Neural progenitor cell (in vitro differentiated cells): ENCODE results near the gene UQCR10.

DNA sequence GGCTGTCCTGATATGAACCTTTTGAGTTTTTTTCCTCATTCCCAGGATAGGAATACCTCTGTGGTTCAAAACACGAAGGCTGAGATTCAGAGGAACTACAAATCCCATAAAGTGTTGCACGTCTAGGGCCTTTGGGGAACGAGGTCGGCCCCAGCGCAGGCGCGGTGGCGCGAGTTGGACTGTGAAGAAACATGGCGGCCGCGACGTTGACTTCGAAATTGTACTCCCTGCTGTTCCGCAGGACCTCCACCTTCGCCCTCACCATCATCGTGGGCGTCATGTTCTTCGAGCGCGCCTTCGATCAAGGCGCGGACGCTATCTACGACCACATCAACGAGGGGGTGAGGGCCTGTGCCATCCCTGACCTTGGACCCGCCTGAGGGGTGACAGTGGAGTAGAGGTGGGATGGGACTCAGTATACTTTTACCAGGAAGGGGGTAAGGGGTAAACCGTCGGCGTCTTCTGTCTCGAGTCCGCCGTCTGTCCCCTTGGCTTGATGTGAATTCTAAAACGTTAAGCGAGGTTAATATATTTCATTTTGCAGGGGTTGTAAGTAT lies at the start of gene UQCR10:
TSS of gene UQCR10 (plus strand) at position 162 of the 557 bp plus-strand sequence.
- RAMPAGE, long total RNA = start-site peak on the plus strand centred at position 173 of the sequence, 30 bp wide, 1,267 and 1,539 reads in 2 replicates

- RAMPAGE, long total RNA = no peak
These were observed 77.3 kb upstream of the HORMAD2 start for GRCh38 chr22:30002709-30003542.

GRCh38 chr22:30076979-30077693 lies 3.1 kb upstream of the HORMAD2 start:
- RAMPAGE, long total RNA = no peak

- RAMPAGE, long total RNA = no peak
These were observed 8.0 kb downstream of the LIF start for GRCh38 chr22:30238526-30239074.

- RAMPAGE, long total RNA = no peak
These were observed 516 bp upstream of the LIF start for GRCh38 chr22:30247113-30247436.

- RAMPAGE, long total RNA = no peak
These were observed 734 bp downstream of the OSM start for GRCh38 chr22:30265677-30266557.

DNA sequence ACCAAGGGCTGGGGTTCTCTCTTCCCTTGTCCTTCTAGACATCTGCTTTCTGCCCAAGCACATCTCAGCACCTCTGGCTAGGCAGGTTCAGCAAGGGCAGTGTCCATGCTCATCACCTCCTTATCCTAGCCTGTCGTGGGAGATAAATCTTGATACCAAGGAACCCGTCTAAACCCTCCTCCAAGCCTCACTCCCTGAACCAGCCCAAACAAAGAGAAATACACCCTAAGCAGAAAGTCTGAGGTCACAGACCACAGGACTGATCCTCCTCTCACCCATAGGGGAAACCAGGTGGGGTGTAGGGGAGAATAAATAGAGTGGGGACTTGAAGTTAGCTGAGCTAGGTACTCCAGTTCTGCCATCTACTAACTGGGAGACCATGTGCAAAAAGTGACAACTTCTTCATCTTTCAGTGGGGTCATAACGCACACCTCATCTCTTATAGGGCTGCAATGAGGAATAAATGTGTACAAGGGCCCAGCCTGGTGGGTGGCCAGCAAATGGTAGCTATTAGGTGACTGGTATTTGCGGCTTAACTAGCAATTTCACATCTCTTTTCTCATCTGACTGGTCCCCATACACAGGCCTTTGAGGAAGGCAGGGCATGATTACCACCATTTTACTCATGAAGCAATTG lies 16.8 kb downstream of the TBC1D10A start:
- RAMPAGE, long total RNA = no peak

DNA sequence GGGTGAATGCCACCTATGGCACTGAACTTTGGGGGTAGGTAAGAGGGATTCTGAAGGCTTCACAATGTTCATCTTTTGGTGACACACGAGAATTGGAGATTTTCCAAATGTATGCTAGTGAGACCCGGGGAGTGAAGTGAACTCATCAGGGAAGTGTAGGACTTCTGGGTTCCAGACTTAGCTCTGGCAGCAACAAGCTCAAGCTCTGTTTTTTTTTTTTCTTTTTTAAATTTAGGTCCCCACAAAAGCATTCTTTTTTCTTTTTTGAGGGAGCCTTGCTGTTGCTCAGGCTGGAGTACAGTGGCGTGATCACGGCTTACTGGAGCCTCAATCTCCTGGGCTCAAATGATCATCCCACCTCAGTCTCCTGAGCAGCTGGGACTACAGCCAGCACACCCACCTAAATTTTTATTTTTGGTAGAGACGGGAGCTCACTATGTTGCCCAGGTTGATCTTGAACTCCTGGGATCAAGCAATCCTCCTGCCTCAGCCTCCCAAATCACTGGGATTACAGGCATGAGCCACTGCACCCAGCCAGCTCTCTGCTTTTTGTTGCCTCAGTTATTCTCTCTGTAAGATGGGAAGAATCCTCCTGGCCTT lies 11.9 kb upstream of the MTFP1 start:
- RAMPAGE, long total RNA = no peak

GRCh38 chr22:30562327-30562844 lies 12.1 kb downstream of the GAL3ST1 start:
- RAMPAGE, long total RNA = no peak

- RAMPAGE, long total RNA = no peak
These were observed 9.8 kb downstream of the GAL3ST1 start for GRCh38 chr22:30564699-30565115.

- RAMPAGE, long total RNA = no peak
These were observed 13.8 kb downstream of the SLC35E4 start for GRCh38 chr22:30649342-30649830.

- RAMPAGE, long total RNA = no peak
These were observed 128.4 kb downstream of the OSBP2 start for GRCh38 chr22:30822961-30823513.

DNA sequence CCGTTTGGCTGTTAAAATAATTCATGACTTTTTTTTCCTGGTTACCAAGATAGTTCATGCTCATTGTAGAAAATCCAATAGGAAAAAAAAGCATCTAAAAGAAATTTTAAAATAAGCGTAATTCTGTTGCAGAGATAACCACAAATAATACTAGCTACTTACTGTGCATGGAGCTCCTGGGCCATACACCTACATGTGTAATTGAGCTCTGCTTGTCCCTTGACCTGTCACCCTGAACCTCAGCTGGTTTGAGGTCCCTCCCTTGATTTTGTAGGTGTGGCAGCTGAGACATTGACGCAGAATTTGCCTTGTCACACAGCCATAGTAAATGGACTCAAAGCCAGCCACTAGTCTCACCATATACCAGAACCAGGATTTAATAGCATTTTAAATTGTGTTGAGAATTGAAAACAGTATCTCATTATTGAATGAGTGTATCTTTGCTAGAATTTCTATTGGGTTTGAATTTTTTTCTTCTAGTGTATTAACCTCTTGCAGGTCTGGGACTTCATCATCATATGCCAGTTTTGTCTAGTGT lies 135.2 kb downstream of the MORC2 start:
- RAMPAGE, long total RNA = no peak

DNA sequence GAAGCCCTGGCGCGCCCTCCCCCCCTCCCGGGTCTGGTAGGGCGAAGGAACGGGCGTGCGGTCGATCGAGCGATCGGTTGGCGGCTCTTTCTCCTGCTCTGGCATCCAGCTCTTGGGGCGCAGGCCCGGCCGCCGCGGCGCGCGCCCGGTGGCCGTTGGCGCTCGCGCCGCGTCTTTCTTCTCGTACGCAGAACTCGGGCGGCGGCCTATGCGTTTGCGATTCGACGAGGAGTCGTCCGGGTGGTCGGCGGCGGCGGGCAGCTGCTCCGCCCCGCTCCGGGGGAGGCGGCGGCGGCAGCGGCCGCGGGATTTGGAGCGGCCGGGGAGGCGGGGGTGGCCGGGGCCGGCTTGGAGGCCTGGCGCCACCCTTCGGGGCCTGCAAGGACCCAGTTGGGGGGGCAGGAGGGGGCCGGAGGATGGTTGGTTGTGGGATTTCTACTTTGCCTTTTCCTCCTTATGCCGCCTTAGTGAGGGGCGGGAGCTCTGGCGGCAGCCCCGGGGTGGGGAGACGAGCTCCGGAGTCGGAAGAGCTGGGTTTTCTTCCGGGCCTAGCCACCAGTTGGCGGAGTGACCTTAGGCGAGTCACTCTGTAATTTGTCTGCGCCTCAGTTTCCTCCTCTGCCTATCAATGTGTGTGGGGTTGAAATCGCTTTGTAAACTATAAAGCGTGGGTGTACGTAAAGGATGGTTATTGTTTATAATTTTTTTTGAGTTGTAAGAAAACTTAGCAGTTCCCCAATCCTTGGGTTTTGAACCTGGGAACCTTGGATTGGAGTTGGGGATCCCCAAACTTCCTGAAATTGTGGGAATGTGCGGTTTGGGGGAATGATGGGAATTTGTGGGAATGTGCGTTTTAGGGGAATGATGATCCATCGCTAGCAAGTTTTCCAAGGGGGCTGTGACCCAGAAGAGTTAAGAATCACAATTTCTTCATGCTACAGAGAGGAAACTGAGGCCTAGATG lies 1.1 kb upstream of the MORC2 start:
- RAMPAGE, long total RNA = no peak

DNA sequence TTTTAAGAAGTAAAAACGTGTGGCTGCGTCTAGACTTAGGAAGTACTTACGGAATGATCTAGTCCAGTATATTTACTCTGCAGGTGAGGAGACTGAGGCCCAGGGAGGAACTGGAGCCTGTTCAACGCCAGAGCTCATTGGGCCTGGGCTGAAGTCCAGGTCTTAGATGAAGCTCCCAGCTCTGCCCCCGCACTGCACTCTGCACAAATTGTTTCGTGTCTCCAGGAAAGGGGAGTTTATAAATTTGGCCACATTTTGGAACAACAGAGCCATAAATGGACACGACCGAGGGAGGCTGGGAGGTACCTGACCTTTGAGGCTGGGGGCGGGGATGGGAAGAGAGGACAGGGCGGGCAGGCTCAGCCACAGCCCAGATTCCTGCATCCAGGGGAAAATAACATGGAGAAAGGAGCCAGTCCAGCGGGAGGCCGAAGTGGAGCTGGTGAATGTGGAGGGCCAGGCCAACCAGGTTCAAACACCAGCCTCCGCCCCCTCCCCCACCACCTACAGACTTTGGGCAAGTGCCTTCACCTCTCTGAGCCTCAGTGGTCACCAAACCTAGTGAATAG lies 36.9 kb upstream of the SMTN start:
- RAMPAGE, long total RNA = no peak

- RAMPAGE, long total RNA = no peak
These were observed 4.3 kb downstream of the SMTN start for GRCh38 chr22:31085149-31086076.

GRCh38 chr22:31087048-31087351 lies 5.9 kb downstream of the SMTN start:
- RAMPAGE, long total RNA = no peak

GRCh38 chr22:31130796-31131318 lies 8.1 kb downstream of the INPP5J start:
- RAMPAGE, long total RNA = no peak

GRCh38 chr22:31288205-31288897 lies 3.9 kb downstream of the PIK3IP1 start:
- RAMPAGE, long total RNA = no peak

- RAMPAGE, long total RNA = no peak
These were observed 35.6 kb downstream of the EIF4ENIF1 start for GRCh38 chr22:31453862-31454523.